Parietal lobe (tissue), 2 donors: ENCODE results near the genes HAVCR2 and FNDC9.

DNA sequence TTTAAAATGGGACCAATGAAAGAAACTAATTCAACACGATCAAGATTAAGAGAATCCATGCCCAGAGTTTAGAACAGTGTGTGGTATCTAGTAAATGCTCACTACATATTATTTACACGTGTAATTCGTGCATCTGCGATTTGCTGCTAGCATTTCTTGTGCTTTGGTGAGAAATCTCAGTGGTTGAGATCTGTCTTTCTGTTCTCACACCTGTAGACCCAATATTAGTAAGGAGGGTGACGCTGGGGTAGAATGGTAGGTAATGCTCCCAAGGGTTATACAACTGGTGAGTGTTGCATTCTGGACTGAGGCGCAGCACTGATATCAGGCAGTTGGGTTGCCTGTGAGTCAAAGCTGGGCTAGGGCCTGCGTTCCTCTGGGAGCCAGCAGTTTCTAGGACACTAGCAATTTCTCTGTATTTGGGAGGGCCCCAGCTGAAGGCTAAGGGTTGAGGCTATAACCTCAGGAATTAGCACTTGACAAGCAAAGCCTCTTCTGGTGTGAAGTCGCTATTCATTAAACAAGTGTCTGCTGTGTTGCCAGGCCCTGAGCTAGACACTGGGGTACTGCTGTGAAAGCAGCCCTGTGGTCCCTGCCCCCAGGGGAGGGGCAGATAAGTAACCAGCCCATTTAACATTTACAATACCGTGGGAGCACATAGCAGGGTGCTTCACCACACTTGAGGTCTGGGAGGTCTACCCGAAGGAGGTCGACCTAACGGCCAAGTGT is 28.7 kb downstream of the LARP1 start:
- RAMPAGE, long total RNA, result no peak

GRCh38 chr5:154816321-154817182 is 33.9 kb downstream of the FAXDC2 start:
- RAMPAGE, long total RNA, result no peak

DNA sequence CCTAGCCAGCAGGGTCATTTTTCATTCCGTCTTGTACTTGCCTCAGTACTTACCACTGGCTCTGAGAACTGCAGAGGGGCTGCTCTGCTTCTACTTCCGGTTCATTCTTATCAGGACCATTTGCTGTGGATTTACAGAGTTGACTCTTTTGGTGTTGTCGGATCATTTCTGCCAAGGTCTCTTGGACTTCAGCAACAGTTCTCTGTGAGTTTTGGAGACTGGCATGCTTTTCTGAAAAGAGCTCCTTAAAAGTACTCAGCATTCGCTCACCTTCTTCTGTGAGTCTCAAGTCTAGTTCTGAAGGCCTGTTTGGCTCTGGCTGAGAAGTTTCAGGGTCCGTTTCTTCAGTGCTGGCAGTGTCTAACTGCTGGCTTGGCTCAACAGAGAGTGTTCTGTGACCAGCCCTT is 32.8 kb downstream of the CNOT8 start:
- RAMPAGE, long total RNA, result no peak

- RAMPAGE, long total RNA, result no peak
These were observed 389.3 kb downstream of the KIF4B start for GRCh38 chr5:155402815-155403391.

- RAMPAGE, long total RNA, result no peak
These were observed 148.9 kb downstream of the SGCD start for GRCh38 chr5:156475862-156476236.

DNA sequence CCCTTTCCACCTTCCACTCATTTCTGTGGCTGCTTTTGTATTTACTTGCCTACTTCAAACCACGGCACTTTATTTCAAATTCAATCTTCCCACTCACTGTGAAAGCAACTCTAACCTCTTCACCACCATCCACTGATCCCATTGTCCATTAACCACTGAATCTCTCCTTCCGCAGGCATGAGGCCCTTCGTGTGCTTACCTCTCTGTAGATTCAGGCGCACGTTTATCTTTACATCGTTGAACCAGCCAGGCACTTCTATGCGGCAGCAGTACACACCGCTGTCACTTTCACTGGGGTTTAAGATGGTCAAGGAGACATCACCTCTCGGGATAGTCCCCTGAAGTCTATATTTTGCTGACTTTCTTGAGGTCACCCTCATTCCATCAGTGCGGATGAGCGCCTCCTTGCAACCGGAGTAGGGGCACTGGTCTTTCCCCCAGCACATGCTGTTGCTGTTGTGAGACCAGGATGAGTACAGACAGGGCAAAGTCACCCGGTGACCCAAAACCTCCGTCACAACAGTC is 8.7 kb downstream of the TIMD4 start:
- RAMPAGE, long total RNA, result no peak

- RAMPAGE, long total RNA, result no peak
These were observed at the start of gene HAVCR2 for GRCh38 chr5:157108860-157109589. Gene HAVCR2, minus strand, starts transcription at chr5:157109044.

- RAMPAGE, long total RNA, result no peak
These were observed 3.6 kb downstream of the MED7 start for GRCh38 chr5:157139080-157139522.

DNA sequence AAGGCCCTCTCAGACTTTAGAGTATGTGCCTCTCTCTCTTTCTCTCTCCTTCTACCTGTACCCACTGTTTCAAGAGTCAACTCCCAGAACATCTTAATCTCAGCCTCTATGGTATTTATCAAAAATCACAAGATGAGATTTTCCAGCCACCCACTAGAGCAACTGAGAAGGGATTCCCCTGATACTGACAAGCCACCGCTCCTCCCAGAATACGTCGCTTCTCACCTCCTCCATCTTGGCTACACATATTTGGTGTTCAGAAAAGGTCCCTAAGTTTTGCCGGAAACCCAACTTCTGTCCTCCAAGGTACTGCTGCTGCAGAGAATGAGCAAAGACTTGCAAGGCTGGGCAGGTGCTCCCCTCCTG is 6.1 kb downstream of the GARIN3 start:
- RAMPAGE, long total RNA, result no peak

GRCh38 chr5:157193493-157194213 is 13.0 kb downstream of the ITK start:
- RAMPAGE, long total RNA, result no peak

DNA sequence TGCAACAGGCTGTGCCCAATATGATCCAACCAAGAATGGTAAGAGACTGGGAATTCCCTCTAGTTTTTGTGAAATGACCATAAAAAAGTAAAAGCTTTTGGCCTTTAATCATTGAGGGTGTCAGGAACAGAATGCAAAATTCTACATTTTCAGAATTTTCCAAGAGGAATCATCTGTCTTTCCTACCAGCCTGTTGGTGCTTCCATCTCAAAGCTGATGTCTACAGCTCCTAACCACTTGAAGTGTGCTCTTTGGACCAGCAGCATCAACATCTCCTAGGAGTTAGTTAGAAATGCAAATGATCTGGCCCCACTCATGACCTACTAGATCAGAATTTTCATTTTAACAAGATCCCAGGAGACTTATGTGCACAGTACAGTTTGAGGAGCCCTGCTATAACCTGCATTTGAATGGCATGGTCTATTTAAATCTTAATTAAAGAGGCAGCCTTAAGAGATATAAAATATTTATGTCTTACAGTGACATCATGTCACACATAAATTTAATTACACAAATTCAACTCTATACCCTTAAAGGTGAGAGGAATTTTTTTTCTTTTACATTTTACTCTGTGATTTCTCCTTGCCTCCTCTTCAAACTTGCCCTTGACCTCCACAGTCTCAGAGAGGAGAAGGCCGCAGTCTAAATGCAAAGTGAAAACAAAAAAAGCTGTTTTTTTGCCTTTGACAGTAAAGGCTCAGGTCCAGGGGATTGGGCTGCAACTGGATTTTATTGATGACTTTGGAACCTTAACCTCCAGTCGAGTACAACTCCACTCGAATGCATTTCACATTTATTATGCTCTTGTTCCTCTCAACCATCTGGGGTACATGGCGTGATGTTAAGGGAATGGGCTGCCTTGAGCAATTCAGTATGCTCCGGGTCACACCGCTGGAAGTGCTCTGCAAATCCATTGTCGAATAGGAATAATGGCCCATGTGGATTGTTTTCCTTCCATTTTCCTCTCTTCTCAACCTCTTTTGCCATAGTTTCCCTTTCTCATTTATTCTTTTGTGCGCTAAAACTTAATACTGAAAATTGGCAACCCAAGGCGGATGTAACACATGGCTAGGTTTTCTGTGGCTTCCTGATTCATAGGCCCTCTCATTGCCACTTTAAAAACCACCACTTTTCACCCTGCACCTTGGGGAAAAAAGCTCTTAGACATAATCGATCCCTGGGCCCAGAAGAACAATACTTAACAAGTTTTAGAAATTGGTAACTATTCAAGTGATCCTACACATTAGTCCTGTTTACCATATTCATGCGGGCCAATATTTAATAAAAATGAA is 34.1 kb downstream of the ITK start:
- RAMPAGE, long total RNA, result no peak

DNA sequence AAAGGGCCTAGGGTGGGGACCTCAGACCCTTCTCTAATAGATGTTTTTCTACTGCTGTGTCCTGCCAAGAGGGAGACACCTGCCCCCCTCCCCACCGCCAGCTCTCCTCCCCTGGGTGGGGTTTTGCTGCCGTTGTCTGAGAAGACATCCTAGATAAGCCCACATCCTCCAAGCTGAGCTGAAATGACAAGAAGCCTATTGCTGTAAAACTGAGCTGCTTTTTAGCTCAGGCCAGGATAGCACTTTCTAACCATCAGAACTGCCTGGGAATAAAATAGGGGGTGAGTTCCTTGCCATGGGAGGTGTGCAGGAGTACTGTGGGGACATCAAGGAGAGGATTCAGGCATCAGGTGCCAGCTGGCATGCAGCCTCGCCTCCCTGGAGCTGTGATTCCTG is 37.8 kb downstream of the CYFIP2 start:
- RAMPAGE, long total RNA, result no peak

GRCh38 chr5:157345532-157345964 is at the start of gene FNDC9:
Gene FNDC9, minus strand, starts transcription at chr5:157345677.
- RAMPAGE, long total RNA, result no peak

- RAMPAGE, long total RNA, result no peak
These were observed 38.4 kb upstream of the FNDC9 start for GRCh38 chr5:157383758-157384423.

DNA sequence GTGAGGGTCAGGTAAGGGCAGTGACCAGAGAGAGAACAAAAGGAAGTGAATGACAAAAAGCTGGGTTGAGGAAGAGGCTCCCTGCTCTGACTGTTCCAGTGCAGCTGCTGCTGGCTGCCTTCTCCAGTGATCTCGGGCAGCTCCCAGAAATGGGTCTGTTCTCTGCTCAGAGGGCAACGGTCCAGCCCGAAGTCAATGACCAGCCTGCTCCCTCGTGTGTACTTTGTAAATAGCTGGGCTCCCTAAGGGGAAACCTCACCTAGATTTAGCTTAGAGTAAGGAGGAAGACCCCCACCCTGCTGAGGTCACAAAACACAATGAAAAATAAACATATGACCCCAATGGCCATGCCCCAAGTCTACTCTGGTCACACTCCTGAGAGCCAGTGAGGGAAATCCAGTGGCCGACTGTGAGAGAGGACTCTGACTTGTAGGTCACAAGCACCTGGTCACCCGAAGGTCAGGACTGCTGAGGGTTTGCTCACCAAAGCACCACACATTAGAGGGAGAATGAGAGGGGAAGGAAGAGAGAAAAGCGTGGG is 19.7 kb downstream of the NIPAL4 start:
- RAMPAGE, long total RNA, result no peak

DNA sequence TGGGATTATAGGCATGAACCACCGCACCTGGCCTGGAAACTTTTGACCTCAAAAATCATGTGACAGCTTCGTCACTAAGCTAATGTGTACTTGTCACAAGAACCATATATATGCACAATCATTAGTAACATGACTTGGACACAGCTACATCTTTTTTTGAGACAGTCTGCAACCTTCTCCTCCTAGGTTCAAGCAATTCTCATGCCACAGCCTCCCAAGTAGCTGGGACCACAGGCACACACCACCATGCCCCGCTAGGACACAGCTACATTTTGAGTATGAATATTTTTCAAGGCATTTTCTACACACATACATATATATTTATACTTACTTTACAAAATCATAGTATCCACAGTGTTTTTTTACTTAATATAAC is 40.0 kb downstream of the NIPAL4 start:
- RAMPAGE, long total RNA, result no peak

DNA sequence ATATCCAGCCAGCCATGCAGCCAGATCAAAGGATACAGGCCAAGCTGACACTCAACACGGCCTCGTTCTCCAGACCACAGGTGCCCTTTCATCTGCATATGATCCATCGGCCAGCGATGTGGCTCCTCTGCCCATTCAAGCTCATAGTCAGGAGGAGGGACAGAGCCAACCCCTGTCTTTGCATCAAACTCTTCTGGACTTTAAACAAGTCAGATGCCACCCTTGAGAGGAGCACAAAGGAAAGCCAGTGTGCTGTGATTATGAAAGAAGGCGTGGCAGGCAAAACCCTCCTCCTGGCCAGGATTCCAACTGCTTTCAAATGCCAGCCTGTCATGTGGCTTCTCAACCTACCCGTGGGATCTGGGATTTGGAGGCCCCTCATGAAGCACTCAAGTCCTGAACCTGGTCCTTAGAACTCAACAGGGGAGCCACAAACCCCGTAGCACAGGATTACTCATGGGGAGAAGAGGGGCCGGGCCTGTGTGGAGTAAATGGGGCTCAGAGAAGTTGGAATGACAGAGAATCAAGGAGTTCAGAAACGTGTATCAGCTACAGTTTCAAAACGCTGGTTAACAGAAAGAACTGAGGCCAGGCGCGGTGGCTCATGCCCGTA is 42.4 kb downstream of the ADAM19 start:
- RAMPAGE, long total RNA, result no peak

DNA sequence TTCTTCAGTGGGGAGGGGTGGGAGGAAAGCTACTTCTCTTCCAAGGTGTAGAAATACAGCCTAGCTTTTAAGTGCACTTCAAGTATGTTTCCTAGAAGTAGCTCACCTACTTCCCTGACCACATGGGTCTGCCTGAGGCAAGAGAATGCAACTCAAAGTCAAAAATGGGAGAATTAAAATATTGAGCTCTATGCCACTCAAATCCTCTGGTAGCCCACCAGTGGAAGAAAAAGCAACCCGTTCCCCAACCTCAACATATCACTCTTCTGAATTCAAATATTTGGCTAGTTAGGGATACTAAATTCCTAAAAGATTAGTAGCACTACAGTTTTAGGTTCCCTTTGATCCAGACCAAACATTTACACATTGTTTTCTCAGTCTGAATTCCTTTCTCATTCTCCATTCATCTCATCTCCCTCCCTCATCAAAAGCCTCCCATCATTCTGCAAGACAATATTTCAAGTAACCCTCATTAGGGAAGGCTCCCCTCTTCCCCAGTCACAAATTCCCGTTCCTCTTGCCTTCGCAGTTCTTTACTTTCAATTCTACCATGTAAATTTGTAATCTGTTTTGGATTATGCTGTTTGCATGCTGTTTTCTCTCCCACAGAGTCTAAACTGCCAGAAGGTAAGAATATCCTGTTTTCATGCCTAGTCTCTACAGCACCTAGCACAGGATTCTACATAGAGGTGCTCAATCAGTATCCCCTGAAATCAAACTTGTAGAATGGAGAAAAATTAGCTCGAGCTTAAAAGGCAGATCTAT is 26.3 kb downstream of the ADAM19 start:
- RAMPAGE, long total RNA, result no peak

DNA sequence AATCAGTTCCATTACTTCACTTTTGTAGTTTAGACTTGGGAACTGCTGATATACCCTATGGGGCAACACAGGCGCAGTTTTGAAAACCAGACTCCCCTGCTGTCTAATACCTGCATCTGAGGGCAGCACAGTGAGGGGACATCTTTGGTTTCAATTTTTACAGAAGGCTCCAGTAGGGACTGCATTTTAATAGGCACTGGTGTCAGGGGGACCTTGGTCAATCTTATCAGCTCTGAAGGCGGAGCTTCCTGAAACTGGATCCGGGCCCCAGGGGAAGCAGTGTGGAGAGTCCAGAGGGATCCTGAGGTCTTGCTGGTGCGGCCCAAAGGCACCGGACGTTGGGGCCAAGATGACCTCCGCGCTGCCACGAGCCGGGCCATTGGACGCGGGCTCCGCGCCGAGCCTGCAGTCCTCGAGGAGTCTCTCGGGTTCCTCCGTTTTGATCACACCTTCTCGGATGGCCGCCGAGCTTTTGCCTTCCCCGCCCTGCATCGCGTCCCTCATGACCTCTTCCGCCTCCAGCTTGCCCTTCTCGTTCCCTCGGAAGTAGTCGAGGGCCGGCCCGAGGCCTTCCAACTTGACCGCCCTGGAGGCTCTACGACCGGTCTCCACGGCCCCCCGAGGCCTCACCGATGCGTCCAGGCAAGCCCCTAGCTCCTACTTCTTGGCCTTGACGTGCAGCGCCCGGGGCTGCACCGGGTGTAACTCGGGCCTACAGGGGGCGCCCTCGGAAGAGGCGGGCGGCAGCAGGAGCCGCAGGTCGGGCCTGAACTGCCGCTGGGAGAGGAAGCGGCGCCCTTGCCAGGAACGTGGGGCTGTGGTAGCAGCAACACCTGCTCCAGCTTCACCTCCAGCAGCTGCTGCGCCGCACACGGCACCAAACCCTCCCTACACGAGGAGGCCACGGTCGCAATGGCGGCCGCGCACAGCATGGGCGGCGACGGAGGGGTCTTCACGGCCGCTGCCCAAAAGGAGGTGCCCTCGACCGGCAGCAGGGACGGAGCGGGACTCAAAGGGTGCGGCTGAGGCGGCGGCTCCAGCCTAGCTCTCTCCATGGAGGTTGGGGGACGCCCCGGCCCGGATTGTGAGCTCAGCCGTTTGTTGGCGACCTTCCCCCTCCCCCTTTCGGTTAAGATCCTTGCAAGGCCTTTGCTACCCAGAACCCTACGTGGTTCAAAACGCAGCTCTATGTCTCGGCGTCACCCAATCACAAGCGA is 18.9 kb downstream of the C5orf52 start:
- RAMPAGE, long total RNA, result no peak

- RAMPAGE, long total RNA, result no peak
These were observed 59.0 kb upstream of the CLINT1 start for GRCh38 chr5:157917989-157918274.